SK-MEL-5 (cell line): ENCODE data around the genes VAMP1, COPS7A and LAG3.

RAMPAGE:
- cytosol, long total RNA, result no peak
- long total RNA, result no peak
- nucleus, long total RNA, result no peak
Observed at GRCh38 chr12:6443273-6443824, 1.4 kb upstream of the CD27 start.

RAMPAGE:
- cytosol, long total RNA, result no peak
- long total RNA, result no peak
- nucleus, long total RNA, result no peak
Observed at GRCh38 chr12:6458441-6459192, 6.8 kb downstream of the TAPBPL start.

DNA sequence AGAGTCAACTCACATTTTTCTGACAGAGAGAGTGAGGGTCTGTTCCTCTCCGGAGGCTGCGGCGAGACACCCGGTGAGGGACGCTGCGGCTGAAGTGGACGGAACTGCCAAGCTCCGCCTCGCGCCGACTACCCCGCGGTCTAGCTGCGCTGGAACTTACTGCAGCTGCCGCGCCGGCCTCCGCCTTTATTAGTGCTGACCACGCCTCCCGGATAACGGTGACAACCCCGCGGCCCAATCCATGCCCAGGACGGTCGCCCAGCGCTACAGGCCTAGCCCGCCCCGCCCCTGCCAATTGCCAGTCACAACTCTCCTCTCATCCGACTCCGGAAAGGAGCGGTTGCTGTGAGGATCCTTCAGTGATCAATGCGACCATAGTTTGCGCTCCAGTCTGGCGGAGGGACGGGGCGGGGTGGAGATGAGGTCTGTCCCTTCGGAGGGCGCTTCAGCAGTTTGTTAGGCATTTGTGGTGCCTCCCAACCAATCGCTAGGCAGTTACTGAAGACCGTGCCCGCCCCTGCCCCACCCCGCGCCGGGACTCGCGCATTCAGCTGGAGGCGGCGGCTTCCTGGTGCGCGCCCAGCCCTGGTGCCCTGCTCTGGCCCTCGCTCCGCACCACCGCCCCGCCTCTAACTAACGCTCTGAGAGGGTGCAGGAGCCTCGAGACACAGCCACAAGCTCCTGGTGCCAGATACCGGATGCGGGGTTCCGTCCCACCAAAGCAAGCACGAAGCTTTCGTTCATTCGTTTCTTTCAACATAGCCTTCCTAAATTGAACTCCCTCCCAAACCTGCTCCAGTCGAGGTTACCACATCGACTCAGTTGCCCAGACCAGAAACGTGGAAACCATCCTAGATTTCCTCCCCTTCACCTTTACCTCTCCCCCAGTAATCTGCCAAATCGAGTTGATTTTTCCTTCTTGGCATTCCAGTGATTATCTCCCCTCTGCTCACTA lies at the start of gene VAMP1:
VAMP1 (minus strand) TSS at position 161 of the 955 bp plus-strand sequence.
RAMPAGE:
- cytosol, long total RNA, result no peak
- long total RNA, result no peak
- nucleus, long total RNA, result no peak

GRCh38 chr12:6501226-6502293 lies 7.7 kb downstream of the NCAPD2 start:
RAMPAGE:
- cytosol, long total RNA, result no peak
- long total RNA, result no peak
- nucleus, long total RNA, result no peak

RAMPAGE:
- cytosol, long total RNA, result no peak
- long total RNA, result no peak
- nucleus, long total RNA, result no peak
Observed at GRCh38 chr12:6541647-6542046, 7.3 kb downstream of the GAPDH start.

DNA sequence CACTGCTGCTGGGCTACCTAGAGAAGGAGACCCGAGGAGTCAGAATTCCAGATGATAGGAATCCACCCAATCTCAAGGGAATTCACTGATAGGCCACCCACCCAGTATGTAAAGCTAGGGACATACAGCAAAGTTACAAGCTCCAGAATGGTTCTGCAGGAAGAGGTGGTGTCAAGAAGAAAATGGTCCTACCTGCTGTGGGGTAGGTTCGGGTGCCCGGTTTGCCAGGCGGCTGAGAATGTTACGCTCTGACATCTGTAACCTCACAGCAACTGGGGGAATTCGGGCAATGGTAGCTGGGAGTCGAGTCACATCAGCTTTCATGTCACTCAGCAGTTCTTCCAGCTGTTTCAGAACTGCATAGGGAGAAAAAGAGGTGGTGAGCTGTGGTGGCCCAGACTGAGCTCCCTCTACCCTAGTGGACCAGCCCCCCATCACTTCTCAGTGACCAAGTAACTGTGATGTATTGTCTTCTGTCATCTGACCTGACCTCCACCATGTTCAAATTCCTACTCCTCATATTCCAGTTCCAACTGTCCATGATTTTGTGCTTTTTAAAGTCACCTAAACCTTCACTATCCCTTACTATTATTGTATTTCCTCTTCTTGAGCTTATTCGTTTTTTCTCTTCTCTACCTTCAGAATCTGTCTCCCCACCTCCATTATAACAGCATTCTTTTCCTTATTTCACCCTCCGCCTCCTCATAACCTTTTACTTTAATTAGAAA lies 2.8 kb upstream of the NOP2 start:
RAMPAGE:
- cytosol, long total RNA, result no peak
- long total RNA, result no peak
- nucleus, long total RNA, result no peak

GRCh38 chr12:6612581-6613445 lies 5.6 kb upstream of the CHD4 start:
RAMPAGE:
- cytosol, long total RNA, result no peak
- long total RNA, result no peak
- nucleus, long total RNA, result no peak

GRCh38 chr12:6618552-6619017 lies 11.4 kb upstream of the CHD4 start:
RAMPAGE:
- cytosol, long total RNA, result no peak
- long total RNA, result no peak
- nucleus, long total RNA, result no peak

GRCh38 chr12:6723382-6724429 lies at the start of gene COPS7A:
TSS of gene COPS7A (plus strand) at chr12:6724046.
RAMPAGE:
- cytosol, long total RNA, result start-site peak on the plus strand at chr12:6724009-6724172, 157 and 126 reads in 2 replicates
- long total RNA, result start-site peak on the plus strand at chr12:6724014-6724142, 166 and 76 reads in 2 replicates
- nucleus, long total RNA, result start-site peak on the plus strand at chr12:6724088-6724163, 39 and 24 reads in 2 replicates

GRCh38 chr12:6735591-6736206 lies 11.9 kb downstream of the COPS7A start:
RAMPAGE:
- cytosol, long total RNA, result no peak
- long total RNA, result no peak
- nucleus, long total RNA, result no peak

RAMPAGE:
- cytosol, long total RNA, result no peak
- long total RNA, result no peak
- nucleus, long total RNA, result no peak
Observed at GRCh38 chr12:6772066-6772827, at the start of gene LAG3. TSS of gene LAG3 (plus strand) at chr12:6772520.

DNA sequence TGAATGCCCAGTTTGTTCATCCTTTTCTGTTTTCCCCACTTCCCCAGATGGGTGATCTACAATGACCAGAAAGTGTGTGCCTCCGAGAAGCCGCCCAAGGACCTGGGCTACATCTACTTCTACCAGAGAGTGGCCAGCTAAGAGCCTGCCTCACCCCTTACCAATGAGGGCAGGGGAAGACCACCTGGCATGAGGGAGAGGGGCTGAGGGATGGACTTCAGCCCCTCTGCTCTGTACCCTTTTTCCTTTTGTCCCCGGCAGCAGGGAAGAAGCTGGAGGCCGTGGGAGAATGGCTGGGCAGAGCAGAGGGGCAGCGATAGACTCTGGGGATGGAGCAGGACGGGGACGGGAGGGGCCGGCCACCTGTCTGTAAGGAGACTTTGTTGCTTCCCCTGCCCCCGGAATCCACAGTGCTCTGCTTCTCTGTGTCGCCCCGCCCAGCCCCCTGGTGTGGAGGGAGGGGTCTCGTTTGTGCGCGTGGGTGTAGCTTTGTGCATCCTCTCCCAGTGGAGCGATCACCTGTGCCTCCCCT lies 1.3 kb upstream of the TPI1 start:
RAMPAGE:
- cytosol, long total RNA, result no peak
- long total RNA, result no peak
- nucleus, long total RNA, result no peak

GRCh38 chr12:6871935-6873018 lies 826 bp downstream of the SPSB2 start:
RAMPAGE:
- cytosol, long total RNA, result no peak
- long total RNA, result no peak
- nucleus, long total RNA, result no peak

DNA sequence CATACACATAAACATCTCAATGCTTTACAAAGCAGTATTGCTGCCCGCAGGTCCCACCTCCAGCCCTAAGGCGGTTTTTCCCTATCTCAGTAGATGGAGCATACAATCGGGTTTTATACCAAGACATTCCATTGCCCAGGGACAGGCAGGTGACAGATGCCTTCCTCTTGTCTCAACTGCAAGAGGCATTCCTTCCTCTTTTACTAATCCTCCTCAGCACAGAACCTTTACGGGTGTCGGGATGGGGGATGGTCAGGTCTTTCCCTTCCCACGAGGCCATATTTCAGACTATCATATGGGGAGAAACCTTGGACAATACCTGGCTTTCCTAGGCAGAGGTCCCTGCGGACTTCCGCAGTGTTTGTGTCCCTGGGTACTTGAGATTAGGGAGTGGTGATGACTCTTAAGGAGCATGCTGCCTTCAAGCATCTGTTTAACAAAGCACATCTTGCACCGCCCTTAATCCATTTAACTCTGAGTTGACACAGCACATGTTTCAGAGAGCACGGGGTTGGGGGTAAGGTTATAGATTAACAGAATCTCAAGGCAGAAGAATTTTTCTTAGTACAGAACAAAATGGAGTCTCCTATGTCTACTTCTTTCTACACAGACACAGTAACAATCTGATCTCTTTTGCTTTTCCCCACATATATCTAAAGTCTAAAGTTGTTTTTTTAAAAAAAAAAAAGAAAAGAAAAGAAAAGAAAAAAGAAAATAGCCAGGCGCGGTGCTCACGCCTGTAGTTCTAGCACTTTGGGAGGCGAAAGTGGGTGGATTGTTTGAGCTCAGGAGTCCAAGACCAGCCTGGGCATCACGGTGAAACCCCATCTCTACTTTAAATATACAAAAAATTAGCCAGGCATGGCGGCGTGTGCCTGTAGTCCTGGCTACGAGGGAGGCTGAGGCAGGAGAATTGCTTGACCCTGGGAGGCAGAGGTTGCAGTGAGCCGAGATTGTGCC lies 13.4 kb upstream of the SPSB2 start:
RAMPAGE:
- cytosol, long total RNA, result no peak
- long total RNA, result no peak
- nucleus, long total RNA, result no peak

GRCh38 chr12:6928879-6929367 lies 1.2 kb downstream of the ATN1 start:
RAMPAGE:
- cytosol, long total RNA, result no peak
- long total RNA, result no peak
- nucleus, long total RNA, result no peak

DNA sequence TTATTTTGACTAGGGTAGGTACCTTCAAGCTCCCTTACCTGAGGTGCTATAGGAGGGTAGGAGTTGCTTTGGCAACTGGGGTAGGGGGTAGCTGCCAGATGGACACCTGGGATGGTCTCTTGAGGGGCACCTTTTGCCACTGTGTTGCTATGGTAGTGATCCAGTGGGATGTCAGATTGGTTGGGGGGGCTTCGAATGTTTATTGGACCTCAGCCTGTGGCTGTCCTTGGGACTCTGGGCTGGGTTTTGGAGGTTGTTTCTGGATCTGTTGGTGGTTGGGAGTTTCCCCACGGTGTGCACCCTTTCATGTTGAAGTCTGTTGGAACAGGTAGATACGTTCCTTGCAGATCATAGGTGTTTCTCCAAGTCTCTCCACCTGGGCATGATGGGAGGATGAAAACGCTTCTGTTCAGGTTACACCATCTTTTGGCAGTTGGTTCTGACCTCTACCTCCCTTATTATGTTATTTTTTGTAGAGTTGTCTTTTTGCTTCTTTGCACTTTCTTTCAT lies 1.7 kb downstream of the ATN1 start:
RAMPAGE:
- cytosol, long total RNA, result no peak
- long total RNA, result no peak
- nucleus, long total RNA, result no peak

GRCh38 chr12:6954740-6955790 lies 3.9 kb downstream of the PTPN6 start:
RAMPAGE:
- cytosol, long total RNA, result no peak
- long total RNA, result no peak
- nucleus, long total RNA, result no peak

RAMPAGE:
- cytosol, long total RNA, result no peak
- long total RNA, result no peak
- nucleus, long total RNA, result no peak
Observed at GRCh38 chr12:6959855-6960617, 8.9 kb downstream of the PTPN6 start.

RAMPAGE:
- cytosol, long total RNA, result no peak
- long total RNA, result no peak
- nucleus, long total RNA, result no peak
Observed at GRCh38 chr12:7013719-7014432, 4.4 kb downstream of the LPCAT3 start.

RAMPAGE:
- cytosol, long total RNA, result no peak
- long total RNA, result no peak
- nucleus, long total RNA, result no peak
Observed at GRCh38 chr12:7061046-7061971, 791 bp downstream of the C1S start.